AG10803 (cell line): Measurements from ENCODE around the gene MARCHF6.

DNA sequence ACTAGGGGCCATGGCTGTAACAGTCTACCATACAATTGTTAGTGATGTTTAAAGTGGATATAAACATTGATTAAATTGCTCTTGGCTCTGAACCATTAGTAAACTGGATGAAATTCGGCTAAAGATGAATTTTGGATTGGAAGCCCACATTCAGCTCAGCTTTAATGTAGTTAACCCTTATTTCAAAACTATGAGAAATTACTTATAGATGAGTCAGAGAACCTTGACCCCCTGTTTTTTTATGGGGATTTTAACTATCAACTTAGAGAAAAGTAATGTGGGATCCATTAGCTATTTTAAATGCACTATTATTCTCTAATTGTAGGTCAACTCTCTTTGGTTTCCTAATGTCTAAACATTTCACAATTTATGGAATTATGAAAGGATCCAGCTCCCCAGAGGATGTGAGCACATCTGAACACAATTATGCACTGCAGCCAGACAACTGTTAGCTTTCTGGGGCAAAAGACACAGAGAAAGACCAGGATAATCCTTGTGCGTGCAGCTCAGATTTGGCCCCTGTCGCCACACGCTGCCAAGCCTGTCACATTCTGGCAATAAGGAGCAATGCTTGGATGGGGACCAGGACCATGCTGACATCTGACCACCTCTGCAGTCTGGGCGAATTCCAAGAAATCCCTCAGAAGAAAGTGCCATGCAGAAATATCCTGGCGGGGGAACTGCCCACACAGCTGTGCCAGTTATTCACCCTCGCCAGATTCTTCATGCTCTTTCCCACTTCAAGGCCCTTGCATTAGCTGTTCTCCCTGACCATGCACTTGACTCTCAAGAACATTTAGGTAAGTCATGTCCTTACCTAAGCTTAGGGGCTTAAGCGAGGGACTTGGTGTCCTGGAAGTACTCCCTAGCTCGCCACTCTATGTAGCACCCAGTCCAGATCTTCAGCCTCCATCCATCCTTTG is 22.2 kb upstream of the CMBL start:
- RRBS = no CpG with 5 or more reads among the region's 9 CpGs

GRCh38 chr5:10353530-10354583 is at the start of gene MARCHF6:
TSS of gene MARCHF6 (plus strand) at chr5:10353695.
- RRBS = under 1% methylated on average over 47 of the region's 112 CpGs

DNA sequence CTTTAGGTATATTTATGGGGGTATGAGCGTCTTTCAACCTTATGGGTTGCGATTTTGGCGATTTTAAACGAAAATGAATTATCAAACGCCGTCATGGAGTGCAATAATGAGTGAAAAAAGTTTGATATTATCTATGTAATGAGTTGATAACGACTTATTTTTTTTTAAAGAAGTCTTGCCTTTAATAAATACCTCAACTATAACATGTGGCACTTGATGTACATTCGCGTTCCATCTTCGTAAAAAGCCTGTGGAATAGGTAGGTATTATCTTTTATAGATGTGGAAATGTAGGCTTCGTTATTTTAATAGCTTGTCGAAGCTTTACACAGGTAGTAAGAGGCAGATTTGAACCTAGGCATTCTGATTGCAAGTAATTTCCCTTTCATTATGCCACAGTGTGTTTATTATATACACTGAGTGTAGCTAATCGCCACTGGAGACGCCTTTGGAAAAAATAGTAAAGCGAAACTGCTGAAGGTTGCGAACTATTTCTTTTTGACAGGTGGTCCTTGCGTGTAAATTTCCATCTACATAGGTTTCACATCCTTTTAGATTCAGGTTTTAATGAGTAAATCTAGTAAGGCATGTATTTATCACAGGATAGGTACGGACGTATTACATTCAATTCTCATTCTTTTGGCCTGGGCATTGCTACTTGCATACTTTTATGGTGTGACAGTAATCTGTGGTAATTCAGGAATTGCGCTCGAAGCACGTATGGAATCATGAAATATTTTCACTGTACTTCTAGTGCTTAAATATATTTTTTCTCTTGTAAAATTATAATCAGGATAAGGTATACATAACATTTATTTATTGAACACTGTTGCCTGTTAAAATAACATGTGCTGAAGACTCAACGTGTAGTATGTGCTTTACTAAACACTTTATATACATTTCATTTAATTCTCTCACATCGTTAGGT is 1.6 kb downstream of the MARCHF6 start:
- RRBS = no CpG with 5 or more reads among the region's 24 CpGs

DNA sequence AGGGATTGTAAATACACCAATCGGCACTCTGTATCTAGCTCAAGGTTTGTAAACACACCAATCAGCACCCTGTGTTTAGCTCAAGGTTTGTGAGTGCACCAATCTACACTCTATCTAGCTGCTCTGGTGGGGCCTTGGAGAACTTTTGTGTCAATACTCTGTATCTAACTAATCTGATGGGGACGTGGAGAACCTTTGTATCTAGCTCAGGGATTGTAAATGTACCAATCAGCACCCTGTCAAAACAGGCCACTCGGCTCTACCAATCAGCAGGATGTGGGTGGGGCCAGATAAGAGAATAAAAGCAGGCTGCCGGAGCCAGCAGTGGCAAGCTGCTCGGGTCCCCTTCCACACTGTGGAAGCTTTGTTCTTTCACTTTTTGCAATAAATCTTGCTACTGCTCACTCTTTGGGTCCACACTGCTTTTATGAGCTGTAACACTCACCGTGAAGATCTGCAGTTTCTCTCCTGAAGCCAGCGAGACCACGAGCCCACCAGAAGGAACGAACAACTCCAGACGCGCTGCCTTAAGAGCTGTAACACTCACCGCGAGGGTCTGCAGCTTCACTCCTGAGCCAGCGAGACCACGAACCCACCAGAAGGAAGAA is 22.4 kb downstream of the MARCHF6 start:
- RRBS = no CpG with 5 or more reads among the region's 15 CpGs

DNA sequence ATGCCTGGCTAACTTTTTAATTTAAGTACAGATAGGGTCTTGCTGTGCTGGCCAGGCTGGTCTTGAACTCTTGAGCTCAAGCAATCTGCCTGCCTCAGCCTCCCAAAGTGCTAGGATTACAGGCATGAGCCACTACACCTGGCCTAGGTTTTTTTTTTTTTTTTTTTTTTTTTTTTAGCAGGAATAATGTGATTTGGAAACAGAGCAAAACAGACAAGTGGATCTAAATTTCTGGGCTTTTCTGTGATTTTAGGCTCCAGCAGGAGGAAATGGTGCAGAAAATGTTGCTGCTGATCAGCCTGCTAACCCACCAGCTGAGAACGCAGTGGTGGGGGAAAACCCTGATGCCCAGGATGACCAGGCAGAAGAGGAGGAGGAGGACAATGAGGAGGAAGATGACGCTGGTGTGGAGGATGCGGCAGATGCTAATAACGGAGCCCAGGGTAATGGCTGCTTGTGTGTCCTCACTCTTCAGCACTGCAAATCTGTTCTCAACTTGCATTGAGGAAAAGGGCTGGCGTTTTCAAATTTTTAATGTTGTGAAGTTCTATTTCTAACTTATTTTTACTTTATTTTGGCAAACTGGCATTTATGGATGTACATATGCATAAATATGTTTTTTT is 37.9 kb downstream of the MARCHF6 start:
- RRBS = no CpG with 5 or more reads among the region's 5 CpGs

DNA sequence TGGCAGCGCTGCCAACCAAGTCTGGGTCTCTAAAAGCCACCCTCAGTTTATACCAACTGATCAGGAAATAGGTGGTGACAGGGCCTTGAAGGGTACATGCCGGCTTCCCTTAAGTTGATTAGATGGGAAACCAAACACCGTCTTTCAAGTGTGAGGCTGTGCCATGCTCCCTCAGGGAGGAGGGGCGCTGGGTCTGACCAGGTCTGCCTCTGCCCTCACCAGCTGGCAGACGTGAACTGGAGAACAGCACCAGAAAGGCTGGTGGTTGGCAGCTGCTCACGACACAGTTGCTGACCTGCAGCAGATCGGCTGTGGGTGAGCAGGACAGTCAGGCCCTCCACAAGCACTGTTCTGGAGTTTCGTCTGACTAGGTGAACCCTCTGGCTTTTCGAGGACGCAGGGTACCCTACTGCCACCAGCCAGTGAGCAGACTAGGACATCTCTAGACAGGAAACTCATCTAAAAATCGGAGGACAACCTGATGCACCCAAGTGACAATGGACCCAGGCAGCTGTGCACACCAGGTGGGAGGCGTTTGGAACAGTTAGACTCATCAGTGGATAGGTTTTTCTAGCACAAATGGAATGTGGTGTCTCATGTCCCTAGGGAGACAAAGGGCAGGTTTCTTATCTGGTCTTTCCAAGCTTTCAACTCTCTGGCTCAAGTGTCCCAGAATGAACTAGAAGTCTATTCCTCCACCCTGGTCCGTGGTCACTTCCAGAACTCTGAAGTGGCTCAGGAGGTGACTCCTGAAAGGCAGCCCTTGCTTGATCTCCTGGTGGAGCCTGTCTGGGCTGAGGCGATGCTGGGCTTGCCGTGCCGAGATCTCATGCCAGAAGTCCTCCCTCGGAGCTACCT is 81.2 kb downstream of the DAP start:
- RRBS = no CpG with 5 or more reads among the region's 17 CpGs

GRCh38 chr5:11346462-11346891 is 557.8 kb downstream of the CTNND2 start:
- RRBS = 19% methylated on average over 4 of the region's 14 CpGs

DNA sequence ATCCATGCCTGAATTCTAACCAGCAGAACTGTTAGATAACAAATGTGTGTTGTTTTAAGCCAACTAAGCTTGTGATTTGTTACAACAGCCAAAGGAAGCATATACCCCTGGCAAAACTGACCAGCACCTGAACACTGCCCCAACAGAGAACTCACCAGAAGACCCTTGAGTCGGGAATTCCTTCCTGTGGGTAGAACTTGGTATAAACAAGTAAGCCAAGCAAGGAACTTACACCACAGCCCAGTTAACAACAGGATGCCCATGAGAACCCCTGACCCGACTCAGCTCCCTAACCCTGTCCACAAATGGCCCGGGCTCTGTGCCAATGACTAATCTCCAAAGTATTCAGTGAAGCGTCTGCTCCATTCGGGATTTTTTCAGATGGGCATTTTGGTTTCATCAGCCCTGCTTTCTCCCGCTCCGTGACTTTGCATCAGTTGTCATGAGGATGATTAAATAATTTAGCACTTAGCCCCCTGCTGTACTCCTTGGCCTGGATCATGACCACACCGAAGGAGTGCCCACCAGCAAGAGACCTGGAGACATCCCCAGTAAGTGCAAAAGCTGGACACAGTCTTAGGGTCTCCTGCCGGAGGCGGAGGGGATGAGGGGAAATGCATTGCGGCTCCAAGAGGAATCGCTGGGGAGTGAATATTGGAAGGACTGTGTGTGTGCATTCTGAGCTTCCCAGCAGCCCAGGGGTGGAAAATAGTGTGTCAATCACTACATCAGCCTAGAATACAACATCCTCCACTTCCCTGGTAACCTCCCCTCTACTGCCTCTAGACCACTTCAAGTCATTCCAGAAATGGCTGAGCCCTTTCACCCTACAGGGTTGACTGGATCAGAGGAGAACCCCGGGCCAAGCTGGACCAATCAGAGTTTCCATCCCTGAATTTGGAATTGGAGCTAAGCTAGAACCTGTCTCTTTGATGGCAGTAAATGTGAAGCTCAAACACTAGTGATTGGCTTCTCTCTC is 41.4 kb upstream of the DNAH5 start:
- RRBS = no CpG with 5 or more reads among the region's 13 CpGs

GRCh38 chr5:14036535-14037376 is 92.3 kb upstream of the DNAH5 start:
- RRBS = no CpG with 5 or more reads among the region's 11 CpGs

- RRBS = no CpG with 5 or more reads among the region's 5 CpGs
Observed at GRCh38 chr5:14164613-14165203, 21.6 kb downstream of the TRIO start.

DNA sequence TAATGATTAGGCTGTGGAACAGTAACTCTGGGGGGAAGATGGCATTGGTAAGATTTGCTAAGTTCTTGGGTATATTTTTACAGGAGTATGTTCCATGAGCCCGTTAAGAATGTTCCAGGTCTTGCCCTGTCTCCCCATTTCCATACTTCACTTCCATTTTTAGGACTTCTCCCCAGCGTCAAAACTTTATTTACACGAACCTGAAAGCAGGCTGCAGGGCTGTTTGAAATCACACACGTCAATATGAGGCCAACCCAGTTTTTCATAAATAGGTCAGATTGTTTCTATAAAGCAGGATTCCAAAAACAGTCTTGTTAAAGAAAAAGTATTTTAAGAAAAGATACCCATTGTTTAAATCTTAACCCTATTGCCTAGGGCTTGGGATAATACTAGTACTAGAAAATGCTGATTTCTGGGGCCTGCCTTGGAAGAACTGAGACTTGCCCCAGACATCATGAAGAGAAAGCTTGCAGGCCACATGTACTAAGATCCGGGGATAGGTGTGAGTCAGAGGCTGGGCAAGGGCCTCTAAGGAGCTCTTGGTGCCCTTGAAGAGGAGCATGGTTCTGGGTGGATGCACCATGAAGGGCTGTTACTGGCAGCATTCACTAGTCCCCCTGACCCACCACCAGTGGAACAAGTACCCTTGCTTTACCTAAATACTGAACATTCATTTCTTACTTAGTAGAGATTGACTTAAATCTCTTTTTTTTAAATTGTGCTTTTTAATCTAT is 24.2 kb downstream of the TRIO start:
- RRBS = no CpG with 5 or more reads among the region's 5 CpGs

DNA sequence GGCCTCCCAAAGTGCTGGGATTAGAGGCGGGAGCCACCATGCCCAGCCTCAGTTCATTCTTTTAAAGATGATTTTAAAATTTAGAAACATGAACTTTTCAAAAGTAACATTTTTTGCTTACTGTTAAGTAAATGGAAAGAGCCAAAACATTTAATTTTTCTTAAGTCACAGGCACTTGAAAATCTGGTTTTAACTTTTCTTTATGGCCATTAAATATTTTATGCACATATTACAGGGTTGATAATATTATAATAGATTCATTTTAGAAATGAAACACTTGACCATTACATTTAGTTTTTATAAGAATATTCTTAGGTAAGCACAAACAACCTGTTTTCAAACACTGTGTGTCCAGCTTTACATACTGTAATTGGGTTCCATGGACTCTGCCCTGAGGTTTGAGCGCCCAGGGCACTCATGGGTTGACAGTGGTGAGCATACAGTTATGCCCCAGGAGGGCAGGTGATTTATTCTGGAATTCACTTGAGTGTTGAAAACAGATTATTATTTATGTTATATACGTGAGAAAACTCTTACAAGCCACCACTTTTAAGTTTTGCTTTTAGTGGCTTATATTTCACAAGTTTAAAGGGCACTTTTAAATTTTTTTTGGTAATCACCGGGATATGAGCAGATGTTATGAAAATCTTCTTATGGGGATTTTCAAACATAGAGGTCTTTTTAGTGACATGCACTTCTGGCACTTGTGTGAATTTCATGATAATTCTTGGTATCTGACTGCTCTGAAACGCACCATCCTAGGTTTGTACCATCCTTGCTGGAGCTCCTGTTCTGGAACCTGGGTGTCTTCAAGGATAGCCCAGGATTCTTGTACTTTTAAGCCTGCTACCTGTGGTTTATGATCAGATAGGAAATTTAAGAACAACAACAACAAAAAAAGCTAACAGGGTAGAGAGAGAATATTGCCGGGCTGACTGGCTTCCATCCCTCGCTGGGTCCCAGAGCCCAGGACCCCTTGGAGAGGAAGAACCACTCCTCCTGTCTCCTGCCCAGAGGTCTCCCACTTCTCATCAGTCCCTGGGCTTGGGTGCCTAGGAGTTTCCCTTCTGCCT is 33.9 kb downstream of the TRIO start:
- RRBS = no CpG with 5 or more reads among the region's 7 CpGs

DNA sequence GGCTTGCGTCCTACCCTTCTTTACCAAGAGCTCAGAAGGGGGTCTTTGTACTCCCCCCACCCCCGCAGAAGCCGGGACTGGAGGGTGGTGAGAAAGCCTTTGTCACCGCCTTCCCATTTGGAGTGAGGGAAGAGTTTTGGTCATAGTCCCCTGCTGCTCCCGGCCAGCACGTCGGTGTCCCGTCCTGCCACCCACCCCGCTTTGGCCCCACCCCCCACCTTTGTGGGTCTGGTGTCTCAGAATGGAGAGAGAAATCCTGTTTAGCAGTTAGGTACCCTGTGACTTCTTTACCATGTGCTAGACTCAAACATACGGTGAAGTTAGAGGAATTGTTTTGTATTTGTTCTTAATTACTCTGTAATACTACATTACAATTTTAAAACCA is 35.8 kb downstream of the TRIO start:
- RRBS = 9% methylated on average over 3 of the region's 10 CpGs

- RRBS = no CpG with 5 or more reads among the region's 8 CpGs
Observed at GRCh38 chr5:14200258-14200739, 57.2 kb downstream of the TRIO start.

GRCh38 chr5:14209574-14210239 is 66.6 kb downstream of the TRIO start:
- RRBS = no CpG with 5 or more reads among the region's 11 CpGs

DNA sequence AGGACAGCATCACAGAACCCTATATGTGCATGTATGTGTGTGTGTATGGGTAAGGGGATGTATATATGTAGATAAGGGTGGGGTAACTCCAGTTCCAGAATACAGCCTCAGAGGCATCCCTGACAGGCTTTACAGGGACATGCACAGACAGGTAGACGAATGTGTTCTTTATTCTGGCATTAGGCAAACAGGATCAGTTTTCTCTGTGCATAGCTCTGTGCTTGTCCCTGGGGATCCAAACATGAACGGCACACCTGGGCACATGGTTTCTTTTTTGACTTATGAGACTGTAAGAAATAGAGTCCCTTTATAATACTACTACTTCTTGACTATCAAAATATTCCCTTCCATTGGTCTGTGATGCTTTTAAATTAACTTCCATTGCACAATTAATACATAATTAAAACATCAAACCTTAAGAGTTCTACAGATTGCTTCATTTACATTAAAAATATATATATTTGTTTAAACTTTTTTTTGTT is 120.6 kb downstream of the TRIO start:
- RRBS = no CpG with 5 or more reads among the region's 2 CpGs

DNA sequence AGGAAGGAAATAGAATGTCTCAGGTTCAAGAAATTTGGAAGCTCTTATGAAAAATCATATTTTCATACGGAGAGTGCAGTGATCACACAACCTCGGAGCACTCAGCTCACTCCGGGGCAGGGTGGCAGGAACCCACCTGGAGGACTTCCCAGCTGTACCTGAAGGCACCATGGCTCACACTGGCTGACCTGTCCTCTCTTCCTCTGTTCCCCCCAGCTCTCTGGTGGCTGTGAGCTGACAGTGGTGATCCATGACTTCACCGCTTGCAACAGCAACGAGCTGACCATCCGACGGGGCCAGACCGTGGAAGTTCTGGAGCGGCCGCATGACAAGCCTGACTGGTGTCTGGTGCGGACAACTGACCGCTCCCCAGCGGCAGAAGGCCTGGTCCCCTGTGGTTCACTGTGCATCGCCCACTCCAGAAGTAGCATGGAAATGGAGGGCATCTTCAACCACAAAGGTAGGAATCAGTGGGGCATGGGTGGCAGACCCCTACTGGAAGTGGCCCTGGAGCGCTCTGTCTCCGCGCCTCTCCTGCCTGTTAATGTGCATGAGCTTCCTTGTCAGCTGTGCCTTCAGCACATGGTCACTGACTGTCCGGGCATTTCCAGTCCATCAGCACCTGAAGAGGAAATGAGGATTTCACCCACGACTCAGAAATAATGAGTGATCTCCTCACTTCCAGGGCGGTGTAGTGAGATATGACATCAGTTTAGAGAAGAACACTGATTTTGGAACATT is 161.9 kb upstream of the OTULINL start:
- RRBS = no CpG with 5 or more reads among the region's 20 CpGs

GRCh38 chr5:14676389-14676924 is 11.9 kb downstream of the OTULIN start:
- RRBS = no CpG with 5 or more reads among the region's 4 CpGs

DNA sequence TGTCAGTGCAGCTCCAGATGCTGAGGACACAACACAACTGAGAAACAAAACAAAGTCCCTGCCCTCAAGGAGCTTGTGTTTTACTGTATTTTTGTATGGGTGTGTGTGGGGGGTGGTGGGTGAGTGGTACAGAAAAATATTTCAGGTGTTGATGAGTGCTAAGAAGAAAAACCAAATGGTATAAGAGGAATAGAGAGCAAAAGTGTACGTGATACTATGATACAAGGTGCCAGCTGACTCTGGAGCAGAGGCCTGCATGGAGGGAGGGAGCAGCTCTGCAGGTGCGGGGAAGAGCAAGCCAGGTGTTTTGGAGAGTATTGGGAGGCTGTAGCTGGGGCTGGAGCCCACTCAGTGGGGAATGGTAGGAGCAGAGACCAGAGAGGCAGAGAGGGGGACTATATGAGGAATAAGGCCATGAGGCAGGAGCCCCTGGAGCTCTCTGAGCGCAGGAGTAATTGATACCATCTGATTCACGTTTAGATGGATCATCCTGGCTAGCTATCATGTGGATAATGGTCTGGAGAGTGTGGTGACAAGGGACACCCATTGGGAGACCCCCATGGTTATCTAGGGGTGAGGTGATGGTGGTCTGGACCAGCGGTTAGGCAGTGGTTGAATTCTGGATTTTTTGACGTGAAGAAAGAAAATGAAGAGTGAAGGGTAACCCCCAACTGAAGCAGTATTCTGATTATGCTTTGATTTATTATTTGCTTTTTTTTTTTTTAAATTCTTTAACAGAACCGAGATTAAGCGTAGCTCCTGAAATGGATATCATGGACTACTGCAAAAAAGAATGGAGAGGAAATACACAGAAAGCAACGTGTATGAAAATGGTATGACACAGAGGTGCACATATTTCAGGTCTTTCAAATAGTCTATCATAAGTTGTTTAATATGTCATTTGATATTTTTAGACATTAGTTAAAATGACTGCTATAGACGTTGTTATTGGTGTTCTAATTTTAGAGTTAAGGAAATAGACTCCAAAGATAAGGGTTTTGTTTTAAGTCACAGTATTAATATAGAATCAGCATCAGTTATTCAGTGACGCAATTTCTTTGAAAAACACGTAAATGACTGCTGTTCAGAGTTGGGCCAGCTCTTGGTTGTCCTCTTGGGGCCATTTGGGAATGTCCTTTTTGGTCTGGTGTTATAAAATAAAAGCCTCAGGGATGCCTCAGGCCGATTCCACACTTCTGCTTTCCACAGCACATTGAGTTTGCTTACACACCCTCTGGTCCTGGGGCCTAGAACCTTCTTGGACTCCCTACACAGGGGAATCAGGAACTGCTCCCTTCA is 13.9 kb downstream of the OTULIN start:
- RRBS = no CpG with 5 or more reads among the region's 13 CpGs